HT1080 (cell line): ENCODE measurements around a stretch of chr16.

GRCh38 chr16:70198692-70199104 is 25.1 kb downstream of the CLEC18C start:
RAMPAGE:
- cytosol, long total RNA, result no peak
- long total RNA, result no peak
- nucleus, long total RNA, result no peak

RAMPAGE:
- cytosol, long total RNA, result no peak
- long total RNA, result no peak
- nucleus, long total RNA, result no peak
Measured at GRCh38 chr16:70225668-70226149, 26.0 kb downstream of the EXOSC6 start.

DNA sequence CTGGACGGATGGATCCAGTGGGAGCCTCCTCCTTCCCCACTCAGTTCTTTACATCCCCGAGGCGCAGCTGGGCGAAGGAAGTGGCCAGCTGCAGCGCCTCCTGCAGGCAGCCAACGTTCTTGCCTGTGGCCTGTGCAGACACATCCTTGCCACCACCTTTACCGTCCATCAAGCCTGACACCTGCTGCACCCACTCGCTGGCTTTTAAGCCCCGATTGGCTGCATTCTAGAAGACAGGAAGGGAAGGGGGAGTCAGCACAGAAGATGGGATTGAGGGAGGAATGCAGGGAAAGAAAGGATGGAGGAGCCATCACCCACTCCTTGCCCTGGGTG is 907 bp upstream of the EXOSC6 start:
RAMPAGE:
- cytosol, long total RNA, result no peak
- long total RNA, result no peak
- nucleus, long total RNA, result no peak

GRCh38 chr16:70408983-70409349 is 29.9 kb downstream of the ST3GAL2 start:
RAMPAGE:
- cytosol, long total RNA, result no peak
- long total RNA, result no peak
- nucleus, long total RNA, result no peak

DNA sequence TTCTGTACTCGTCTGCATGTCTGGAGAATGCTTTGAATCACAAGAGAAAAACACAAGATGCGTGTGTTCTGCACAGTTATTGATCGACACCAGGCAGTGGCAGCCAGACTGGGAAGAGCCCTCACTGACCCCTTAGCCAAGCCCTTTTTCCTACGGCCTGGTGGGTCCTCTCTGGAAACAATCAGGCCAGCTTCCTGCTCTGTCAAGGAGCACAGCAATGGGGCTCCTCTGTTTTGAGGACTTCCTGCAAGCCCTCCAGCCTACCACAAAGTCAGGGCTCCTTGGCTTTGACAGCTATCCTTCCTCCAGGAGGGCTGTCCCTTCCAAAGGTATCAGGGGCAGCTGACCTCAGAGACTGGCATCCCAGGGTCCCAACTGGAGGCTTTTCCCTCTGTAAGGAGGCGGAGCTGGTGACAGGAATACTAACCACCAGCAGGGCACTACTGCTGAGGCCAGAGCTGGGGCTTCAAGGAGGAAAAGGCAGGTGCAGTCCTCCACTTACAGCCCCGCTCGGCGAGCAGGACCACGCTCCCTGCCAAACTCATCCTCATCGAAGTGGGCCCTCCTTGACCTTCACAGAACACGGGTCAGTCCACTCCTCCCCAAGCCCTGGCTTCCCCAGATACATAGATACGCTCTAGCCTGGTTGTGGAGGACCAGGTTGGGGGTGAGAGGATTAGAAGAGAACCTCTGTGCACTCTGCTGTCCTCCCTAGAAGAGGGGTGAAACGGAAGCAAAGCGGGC is 20.7 kb downstream of the ST3GAL2 start:
RAMPAGE:
- cytosol, long total RNA, result no peak
- long total RNA, result no peak
- nucleus, long total RNA, result no peak

RAMPAGE:
- cytosol, long total RNA, result no peak
- long total RNA, result no peak
- nucleus, long total RNA, result no peak
Measured at GRCh38 chr16:70450558-70451014, 3.8 kb upstream of the FCSK start.

RAMPAGE:
- cytosol, long total RNA, result no peak
- long total RNA, result no peak
- nucleus, long total RNA, result no peak
Measured at GRCh38 chr16:70453659-70453887, 822 bp upstream of the FCSK start.

GRCh38 chr16:70522554-70522777 is 888 bp downstream of the COG4 start:
RAMPAGE:
- cytosol, long total RNA, result no peak
- long total RNA, result no peak
- nucleus, long total RNA, result no peak

DNA sequence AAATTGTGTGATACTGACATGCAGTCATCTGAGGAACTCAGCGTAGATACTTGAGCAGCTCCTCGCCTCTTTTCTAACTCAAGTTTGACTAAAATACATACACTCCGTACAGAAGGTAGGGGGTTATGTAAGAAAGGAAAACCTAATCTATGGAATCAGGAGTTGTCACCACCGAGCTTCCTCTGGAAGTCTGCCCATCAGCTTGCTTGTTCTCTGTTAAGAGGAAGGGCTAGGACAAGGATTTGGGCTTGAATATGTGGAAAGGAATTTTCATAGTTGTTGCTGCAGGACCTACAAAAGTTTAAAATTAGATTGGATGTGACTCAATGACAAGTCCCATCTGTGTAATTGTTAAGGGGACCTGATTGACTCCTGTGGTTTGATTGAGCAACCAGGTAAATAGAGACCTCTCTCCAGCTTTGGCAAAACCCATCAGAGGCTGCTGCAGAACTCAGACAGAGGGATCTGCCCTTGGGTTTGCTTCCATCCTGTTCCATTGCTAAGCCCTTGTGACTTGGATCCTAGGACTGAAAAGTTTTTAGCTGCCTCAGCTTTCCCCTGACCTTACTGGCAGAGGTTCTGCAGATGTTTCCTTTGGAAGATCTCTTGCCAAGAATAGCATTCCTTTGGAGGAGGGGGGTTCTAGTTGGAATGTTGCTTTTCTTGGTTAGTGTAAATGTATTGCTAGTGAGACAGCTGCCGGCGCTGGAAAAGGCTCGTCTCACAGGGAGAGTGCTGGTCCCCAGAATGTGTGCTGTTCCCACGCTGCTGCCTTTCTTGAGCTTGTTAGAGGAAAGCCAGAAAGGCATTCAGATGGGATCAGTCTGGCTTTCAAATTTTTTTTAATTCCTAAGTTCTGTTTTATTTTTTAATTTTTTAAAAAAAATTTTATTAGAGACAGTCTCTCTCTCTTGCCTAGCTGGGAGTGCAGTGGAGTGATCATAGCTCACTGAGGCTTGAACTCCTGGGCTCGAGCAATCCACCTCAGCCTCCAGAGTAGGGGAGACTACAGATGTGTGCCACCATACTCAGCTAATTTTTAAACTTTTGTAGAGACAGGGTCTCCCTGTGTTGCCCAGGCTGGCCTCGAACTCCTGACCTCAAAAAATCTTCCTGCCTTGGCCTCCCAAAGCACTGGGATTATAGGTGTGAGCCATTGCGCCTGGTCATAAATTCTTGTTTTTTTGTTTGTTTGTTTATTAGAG is 50.1 kb downstream of the SF3B3 start:
RAMPAGE:
- cytosol, long total RNA, result no peak
- long total RNA, result no peak
- nucleus, long total RNA, result no peak

DNA sequence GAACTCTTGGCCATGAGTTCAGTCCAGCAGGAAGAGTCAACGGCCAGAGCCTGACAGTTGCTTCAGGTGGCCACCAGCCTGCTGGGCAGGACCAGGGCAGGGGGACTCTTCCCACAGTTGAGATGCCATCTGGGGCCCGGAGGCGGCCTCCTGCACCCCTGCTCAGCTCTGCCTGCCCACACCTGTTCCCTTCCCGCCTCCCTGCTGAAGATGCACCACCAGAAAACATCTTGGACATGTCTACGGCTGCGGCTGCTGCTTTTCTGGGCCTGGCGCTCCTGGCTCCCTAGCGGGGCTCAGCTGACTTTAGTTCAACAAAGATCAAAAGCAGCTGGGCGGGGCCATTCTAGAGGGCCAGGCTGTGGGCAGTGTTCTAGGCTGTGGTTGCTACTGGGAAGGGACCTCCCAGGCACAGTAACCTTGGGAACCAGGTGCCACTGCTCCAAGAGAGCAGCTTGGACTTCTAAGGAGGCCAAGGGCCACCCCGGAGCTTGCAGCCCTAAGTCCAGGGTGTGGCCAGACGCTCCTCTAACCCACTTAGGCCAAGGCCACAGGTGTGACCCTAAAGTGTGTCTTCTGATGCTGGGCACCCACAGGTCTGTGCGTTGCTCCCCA is 3.7 kb upstream of the MTSS2 start:
RAMPAGE:
- cytosol, long total RNA, result no peak
- long total RNA, result no peak
- nucleus, long total RNA, result no peak

RAMPAGE:
- cytosol, long total RNA, result no peak
- long total RNA, result no peak
- nucleus, long total RNA, result no peak
Measured at GRCh38 chr16:70695448-70696139, 9.7 kb upstream of the MTSS2 start.

DNA sequence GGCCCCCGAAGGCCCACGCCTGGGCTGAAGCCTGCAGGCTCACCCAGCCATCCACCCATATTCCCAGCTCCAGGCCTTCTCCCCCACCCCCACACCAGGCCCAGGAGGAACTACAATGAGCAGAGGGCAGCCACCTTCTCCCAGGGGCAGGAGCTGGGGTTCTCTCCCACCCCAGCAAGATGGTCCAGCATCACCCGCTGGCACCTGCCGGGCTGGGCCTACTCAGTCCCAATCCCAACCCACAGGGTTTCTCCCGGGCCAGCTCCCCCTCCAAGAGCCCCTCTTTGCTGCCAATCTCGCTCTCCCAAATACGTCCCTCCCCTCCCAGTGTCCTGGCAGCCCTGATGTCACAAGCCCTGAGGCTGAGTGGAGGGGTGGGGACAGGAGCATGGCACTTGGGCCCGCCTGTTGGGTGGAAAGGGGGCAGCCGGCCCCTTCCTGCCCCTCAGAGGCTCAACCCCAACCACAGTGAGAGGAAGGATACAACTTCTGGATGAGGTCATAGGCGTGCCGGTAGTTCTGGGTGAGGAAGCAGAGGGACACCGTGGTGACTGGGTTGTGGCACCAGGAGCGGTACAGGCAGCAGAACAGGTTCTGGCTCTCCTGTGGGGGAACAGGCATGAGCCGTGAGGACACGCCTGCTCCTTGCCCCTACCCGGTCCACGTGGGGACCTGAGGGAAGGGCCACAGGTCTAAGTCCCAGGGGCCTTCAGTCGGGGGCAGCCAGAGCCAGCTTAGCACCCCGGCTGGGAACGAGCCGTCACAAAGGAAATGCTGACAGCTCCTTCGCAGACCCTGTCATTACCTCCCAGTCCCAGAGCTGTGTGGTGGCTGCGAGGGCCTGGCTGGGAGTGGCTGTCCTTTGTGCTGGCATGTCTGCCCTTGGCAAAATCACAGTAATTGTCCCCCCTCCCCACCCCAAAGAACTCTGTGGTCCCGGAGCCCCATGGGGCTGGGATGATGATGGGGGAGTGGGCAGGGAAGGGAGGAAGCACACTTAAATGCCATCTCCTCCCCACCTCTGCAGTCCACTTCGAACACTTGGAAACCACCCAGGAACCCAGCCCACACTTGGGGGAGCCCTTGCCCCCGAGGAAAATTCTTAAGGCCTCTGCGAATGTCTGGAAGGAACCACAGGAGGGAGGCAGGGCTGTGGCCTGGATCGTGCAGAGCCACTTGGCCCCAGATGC is 11.2 kb upstream of the MTSS2 start:
RAMPAGE:
- cytosol, long total RNA, result no peak
- long total RNA, result no peak
- nucleus, long total RNA, result no peak

DNA sequence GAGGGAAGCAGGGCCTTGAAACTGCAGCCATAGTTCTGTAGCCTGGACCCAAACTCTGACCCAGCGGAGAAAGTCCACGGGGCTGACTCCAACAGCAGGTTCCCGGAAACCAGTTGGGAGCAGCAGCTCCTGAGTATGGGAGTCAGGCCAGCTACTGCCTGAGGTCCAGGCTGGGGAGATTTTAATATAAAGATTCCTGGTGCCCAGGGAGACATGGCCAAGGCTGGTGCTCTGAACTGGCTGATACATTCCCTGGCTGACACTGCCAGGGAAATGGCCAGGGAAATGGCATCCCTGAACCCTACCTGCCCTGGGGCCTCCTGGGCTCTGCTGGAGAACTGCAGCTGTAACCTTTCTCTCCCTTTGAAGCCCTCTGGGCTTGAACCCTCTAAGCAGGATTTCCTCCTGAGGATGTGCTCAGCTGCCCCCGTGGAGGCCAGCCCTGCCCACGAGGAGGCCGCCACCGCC is 23.8 kb upstream of the MTSS2 start:
RAMPAGE:
- cytosol, long total RNA, result no peak
- long total RNA, result no peak
- nucleus, long total RNA, result no peak

RAMPAGE:
- cytosol, long total RNA, result no peak
- long total RNA, result no peak
- nucleus, long total RNA, result no peak
Measured at GRCh38 chr16:70747570-70748668, 53.0 kb downstream of the VAC14 start.

RAMPAGE:
- cytosol, long total RNA, result no peak
- long total RNA, result no peak
- nucleus, long total RNA, result no peak
Measured at GRCh38 chr16:70750762-70751470, 50.0 kb downstream of the VAC14 start.

DNA sequence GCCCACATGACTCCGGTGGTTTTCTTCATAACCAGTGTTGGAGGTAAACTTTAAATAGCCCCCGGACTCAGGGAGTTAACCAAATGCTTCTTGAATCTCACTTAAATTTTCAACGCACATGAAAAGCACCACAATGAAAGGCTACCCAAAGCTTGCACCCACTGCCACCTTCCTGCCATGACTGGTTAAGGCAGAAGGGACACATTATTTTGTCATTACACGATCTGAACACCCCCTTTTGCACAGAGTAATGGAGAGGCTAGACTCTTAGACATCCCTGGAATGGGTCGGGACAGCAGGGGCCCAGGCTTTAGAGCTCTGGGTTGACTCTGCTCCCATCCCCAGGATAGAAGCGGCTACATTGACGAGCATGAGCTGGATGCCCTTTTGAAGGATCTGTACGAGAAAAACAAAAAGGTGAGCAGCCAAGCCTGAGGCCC is 26.7 kb downstream of the CALB2 start:
RAMPAGE:
- cytosol, long total RNA, result no peak
- long total RNA, result no peak
- nucleus, long total RNA, result no peak

RAMPAGE:
- cytosol, long total RNA, result no peak
- long total RNA, result no peak
- nucleus, long total RNA, result no peak
Measured at GRCh38 chr16:71572514-71573228, 4.2 kb downstream of the TAT start.

RAMPAGE:
- cytosol, long total RNA, result no peak
- long total RNA, result no peak
- nucleus, long total RNA, result no peak
Measured at GRCh38 chr16:71573453-71574286, 3.2 kb downstream of the TAT start.

GRCh38 chr16:71666916-71667572 is 41.1 kb downstream of the MARVELD3 start:
RAMPAGE:
- cytosol, long total RNA, result no peak
- long total RNA, result no peak
- nucleus, long total RNA, result no peak

RAMPAGE:
- cytosol, long total RNA, result no peak
- long total RNA, result no peak
- nucleus, long total RNA, result no peak
Measured at GRCh38 chr16:71831574-71832419, 14.0 kb upstream of the ATXN1L start.